ENCODE results near the gene NFKBIA.

DNA sequence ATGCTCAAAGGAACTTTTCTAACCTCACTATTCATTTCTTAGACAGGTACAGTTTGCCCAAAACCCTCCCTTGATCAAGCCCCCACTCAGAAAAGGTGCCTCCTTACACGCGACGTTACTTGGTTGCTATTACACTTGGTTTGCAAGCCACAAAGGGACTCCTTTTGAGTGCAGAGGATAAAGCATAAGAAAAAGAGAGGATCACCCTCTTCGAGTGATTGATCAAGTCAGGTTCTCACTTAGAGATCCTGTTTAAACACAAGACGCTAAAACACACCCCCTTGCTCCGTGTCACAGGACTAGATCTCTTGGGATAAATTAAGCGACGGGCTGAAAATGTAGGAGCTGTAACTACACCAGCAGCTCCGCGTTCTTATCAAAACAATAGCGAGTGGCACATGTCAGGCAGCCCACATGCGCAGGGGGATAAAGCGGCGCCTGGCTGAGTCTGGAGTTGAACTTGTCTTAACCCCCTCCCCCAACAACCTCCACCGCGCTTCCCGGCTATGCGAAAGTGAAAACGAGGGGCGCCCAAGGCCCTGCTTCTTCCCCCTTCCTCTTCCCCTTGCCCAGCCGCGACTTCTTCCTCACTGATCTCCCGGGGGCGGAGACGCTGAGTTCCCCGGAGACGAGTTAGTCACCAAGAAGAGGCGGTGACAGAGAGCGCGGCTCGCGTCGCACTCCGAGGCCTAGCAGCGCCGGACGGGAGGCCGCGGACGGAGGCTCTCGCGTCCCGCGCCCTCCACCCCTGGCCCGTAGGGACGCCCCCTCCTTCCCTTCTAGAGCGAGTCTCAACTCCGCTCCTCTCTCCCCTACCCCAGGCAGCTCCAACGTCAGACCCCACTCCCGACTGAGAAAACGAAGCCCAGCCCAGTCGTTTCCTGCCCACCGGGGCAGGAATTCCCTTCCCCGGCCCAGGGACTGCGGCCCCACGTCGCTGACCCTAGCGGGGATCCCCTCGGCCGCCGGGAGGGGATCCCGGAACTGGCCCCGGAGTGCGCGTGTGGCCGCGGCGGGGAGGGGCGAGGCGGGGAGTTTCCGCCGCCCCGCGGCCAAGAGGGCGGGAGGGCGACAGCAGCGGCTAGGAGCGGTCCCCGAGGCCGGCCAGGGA, 1.7 kb downstream of the BAZ1A start:
- PRO-cap = bidirectional peak, plus-strand start at position 695 of the sequence, minus-strand start at position 592 of the sequence; bidirectional peak, plus-strand start at position 1,055 of the sequence, minus-strand start at position 986 of the sequence
- RAMPAGE, long total RNA, 4 experiments = start-site peak on the plus strand in 2 of 4 experiments, centred at positions 1,054 to 1,067 of the sequence, 6 to 26 reads per replicate

GRCh38 chr14:34874259-34874446, 1.0 kb downstream of the BAZ1A start:
- PRO-cap = bidirectional peak, plus-strand start at chr14:34874552, minus-strand start at chr14:34874403
- RAMPAGE, long total RNA, 4 experiments = no peak in any of the 4 experiments

DNA sequence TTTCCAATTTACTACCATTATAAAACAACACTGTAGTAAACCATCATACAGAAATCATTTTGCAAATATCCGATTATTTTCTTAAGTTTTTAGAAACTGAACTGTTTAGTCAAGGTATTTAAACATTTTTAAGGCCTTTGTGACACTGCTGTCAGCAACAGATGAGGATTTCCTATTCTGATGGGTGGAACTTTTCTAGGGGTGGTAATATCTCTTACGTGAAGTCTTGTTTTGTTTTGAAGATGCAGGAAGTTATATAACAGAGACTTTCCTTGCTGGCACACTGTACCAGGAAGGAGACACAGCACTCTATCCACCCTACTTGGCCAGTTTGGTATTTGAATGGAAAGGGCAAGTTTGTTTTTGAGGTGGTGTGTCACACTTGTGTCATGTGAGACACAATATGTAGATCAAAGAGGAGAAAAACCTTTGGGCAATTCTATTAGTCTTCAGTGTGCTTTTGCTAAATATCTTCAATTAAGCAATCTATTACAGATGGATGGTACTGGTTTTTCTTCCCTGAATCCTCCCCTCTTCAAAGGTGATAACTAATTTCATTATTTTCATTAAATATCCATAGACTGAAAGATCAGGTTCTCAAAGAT, 51.6 kb upstream of the SRP54 start:
- PRO-cap = no peak
- RAMPAGE, long total RNA, 4 experiments = no peak in any of the 4 experiments

- PRO-cap = no peak
- RAMPAGE, long total RNA, 4 experiments = no peak in any of the 4 experiments
Observed at GRCh38 chr14:34981313-34981739, 1.5 kb upstream of the SRP54 start.

- PRO-cap = no peak
- RAMPAGE, long total RNA, 4 experiments = no peak in any of the 4 experiments
Observed at GRCh38 chr14:35045425-35045848, 635 bp upstream of the FAM177A1 start.

DNA sequence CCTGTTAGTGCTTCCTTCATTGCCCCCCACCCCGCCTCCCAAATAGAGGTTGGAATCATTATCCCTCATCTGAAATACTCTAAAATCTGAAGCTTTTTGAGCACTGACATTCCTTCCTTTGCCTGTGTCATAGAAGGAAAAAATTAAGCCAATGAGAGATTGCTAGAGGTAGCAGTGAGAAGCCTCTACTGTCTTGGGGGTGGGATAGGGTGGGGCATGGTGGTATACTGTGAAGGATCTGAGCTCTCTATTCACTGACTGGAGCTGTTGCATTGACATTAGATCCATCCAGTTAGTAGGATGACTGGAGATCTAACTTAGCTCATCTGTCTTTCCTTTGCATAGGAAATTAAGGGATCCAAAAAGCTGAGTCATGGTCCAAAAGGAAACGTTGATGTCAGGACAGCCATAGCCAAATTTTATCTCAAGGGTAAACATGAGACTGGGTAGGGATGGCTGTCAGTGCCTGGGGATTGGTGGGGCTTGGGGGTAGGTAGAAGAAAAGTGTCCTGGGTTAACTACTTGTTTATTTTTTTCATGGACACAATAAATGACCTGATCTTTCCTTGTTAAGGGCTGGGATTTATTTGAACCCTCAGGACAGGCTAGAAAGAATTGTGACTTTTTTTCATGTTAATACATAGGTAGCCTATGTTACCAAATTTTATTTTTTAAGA, 4.5 kb downstream of the FAM177A1 start:
- PRO-cap = no peak
- RAMPAGE, long total RNA, 4 experiments = no peak in any of the 4 experiments

DNA sequence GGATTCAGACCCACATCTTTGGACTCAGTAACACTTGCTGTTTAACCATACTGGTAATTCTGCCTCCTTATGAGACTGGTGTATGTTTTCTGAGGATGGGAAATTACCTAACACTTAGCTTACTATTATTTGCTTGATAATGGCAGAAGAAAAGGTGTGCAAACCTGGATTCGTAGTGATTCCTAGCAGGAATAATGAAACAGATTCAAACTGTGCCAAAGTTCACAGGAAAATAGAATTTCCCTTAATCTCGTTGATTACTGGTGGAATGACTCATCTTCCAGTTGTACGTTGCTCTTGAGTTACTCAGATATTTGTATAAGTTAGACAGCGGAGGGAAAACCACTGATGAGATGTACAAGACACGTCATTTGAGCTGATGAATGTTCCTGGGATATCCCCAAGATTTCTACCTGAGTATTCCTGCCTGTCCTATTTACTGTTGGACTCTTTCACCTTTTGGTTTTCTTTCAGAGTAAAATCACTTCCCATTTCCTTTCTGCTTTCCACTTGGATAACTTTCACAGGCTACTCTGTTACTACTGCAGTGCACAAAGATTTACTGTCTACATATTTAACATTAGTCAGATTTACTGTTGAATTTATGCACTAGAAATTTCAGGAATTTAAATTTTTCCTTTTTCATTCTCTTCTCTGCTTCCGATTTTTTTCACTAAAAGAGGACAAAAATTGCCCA, 37.6 kb downstream of the PRORP start:
- PRO-cap = no peak
- RAMPAGE, long total RNA, 4 experiments = no peak in any of the 4 experiments

- PRO-cap = no peak
- RAMPAGE, long total RNA, 4 experiments = no peak in any of the 4 experiments
Observed at GRCh38 chr14:35331637-35332047, 39.5 kb downstream of the PSMA6 start.

DNA sequence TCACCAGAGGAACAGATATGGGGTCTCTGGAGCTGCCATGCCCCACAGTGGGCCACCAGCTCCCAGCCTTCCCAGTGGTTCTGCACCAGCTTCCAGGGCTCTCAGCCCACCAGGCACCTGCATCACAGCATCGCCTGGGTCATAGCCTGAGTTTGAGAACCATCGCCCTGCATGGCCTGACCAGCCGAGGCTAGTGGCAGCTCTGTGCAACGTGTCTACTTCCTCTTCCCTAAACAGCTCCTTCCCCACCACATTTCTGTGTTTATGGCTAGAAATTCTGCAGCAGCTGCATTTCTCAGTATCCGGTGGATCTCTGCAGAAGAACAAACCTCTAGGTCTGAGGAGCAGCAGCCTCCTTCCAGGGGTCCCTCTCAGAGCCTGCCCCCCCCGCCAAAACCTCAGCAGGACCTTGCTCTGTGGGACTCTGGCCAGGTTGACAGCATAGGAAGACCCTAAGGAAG, 47.6 kb downstream of the PSMA6 start:
- PRO-cap = no peak
- RAMPAGE, long total RNA, 4 experiments = no peak in any of the 4 experiments

- PRO-cap = unidirectional peak, minus-strand start at chr14:35365594
- RAMPAGE, long total RNA, 4 experiments = no peak in any of the 4 experiments
Observed at GRCh38 chr14:35365500-35366081, 39.0 kb downstream of the NFKBIA start.

- PRO-cap = no peak
- RAMPAGE, long total RNA, 4 experiments = no peak in any of the 4 experiments
Observed at GRCh38 chr14:35402951-35403529, 1.5 kb downstream of the NFKBIA start.

DNA sequence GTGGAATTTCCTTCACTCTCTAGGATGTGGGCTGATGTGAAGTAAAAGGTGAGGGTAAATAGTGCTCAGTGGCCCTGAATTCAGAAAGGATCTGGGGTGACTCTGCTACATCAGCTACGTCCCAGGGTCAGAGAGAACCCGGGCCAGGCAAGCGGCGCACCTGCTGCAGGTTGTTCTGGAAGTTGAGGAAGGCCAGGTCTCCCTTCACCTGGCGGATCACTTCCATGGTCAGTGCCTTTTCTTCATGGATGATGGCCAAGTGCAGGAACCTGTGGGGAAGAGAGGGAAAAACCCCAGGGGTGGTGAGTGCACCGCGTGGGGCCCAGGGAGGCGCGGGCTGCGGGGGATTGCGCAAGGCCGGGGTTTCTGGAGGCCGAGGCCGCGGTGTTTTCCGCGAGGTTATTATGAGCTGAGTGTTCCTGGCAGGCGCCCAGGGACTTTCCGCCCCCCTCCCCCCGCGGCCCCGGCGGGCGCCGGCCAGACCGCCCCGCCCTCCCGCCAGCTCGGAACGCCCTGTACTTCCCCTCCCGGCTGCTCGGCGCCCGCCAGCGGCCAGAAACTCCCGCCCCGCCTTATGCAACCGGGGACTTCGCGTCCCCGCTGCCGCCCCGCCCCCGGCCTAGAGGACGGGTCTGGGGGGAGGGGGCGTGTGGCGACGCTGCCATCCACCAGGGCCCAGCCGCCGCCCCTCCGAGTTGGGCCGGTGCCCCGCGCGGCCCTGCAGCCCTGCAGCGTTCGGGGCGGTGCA, 845 bp downstream of the NFKBIA start:
- PRO-cap = bidirectional peak, plus-strand start at position 693 of the sequence, minus-strand start at position 547 of the sequence
- RAMPAGE, long total RNA, 4 experiments = no peak in any of the 4 experiments

- PRO-cap = bidirectional peak, plus-strand start at chr14:35404893, minus-strand start at chr14:35404749
- RAMPAGE, long total RNA, 4 experiments = start-site peak on the minus strand in 4 of 4 experiments, at chr14:35404465-35404711 at its widest, 62 to 845 reads per replicate
Observed at GRCh38 chr14:35404278-35405135, at the start of gene NFKBIA. Gene NFKBIA (minus strand): TSS chr14:35404749.

DNA sequence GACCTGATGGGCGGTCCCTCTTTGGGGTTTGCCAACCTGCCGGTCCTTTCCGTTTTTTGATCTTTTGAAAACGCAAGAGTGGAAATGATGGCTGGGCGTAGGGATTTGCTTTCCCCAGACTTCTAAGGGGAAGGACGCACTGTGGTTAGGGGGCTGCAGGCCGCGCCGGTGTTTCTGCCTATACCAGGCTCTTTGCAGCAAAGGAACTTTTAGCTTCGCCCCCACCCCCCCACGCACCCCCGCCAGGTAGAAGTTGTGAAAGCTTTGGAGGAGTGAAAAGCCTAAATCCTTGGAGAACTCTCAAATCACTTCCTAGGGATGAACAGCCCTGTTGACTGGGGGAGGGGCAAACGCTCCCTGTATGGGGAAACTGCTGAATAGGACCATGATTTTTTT, 585 bp upstream of the NFKBIA start:
- PRO-cap = no peak
- RAMPAGE, long total RNA, 4 experiments = no peak in any of the 4 experiments

DNA sequence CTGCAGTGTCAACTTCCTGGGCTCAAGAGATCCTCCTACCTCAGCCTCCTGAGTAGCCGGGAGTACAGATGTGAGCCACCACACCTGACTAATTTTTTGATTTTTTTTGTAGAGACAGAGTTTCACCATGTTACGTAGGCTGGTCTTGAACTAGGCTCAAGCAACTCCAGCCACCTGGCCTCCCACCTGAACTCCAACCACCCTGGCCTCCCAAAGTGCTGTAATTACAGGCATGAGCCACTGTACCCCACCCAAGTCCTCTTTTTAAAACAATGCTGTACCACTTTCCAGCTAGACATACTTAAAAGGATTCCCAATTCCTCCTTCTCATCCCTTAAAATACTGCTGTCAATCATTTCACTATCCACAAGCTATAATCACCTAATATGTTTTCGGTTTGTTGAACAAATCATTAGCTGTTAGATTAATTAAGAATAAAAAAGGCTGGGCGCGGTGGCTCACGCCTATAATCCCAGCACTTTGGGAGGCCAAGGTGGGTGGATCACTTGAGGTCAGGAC, 97.5 kb downstream of the RALGAPA1 start:
- PRO-cap = no peak
- RAMPAGE, long total RNA, 4 experiments = start-site peak on the minus strand in 1 of 4 experiments, centred at position 258 of the sequence, 24 reads per replicate

- PRO-cap = no peak
- RAMPAGE, long total RNA, 4 experiments = start-site peak on the minus strand in 1 of 4 experiments, at chr14:35715178-35715493 at its widest, 7 reads per replicate
Observed at GRCh38 chr14:35714982-35715795, 93.9 kb downstream of the RALGAPA1 start.

GRCh38 chr14:35808120-35808503, 983 bp downstream of the RALGAPA1 start:
- PRO-cap = no peak
- RAMPAGE, long total RNA, 4 experiments = no peak in any of the 4 experiments

- PRO-cap = bidirectional peak, plus-strand start at chr14:35826887, minus-strand start at chr14:35826723
- RAMPAGE, long total RNA, 4 experiments = start-site peak on the minus strand in 2 of 4 experiments, at chr14:35826707-35826767 at its widest, 14 to 15 reads per replicate
Observed at GRCh38 chr14:35826641-35827310, 638 bp downstream of the BRMS1L start.

DNA sequence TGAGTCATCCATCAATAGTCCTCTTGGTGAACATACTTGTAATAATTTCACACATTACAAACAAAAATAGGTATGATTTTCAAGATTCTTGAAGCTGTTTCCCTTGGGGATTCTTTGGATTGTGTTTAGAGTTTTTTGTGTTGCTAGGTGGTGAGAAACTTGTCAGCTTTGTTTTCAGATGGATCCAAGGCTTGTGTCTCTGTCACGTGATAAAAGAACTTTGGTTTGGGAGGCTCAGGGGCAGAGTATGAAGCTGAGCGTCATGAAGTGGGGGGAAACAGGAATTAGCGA, 243.0 kb downstream of the BRMS1L start:
- PRO-cap = no peak
- RAMPAGE, long total RNA, 4 experiments = no peak in any of the 4 experiments

GRCh38 chr14:36507078-36507759, 12.8 kb downstream of the NKX2-1 start:
- PRO-cap = no peak
- RAMPAGE, long total RNA, 4 experiments = no peak in any of the 4 experiments

Measured in suprapubic skin (tissue), 4 donors.